ENCODE measurements around a stretch of chr7.

DNA sequence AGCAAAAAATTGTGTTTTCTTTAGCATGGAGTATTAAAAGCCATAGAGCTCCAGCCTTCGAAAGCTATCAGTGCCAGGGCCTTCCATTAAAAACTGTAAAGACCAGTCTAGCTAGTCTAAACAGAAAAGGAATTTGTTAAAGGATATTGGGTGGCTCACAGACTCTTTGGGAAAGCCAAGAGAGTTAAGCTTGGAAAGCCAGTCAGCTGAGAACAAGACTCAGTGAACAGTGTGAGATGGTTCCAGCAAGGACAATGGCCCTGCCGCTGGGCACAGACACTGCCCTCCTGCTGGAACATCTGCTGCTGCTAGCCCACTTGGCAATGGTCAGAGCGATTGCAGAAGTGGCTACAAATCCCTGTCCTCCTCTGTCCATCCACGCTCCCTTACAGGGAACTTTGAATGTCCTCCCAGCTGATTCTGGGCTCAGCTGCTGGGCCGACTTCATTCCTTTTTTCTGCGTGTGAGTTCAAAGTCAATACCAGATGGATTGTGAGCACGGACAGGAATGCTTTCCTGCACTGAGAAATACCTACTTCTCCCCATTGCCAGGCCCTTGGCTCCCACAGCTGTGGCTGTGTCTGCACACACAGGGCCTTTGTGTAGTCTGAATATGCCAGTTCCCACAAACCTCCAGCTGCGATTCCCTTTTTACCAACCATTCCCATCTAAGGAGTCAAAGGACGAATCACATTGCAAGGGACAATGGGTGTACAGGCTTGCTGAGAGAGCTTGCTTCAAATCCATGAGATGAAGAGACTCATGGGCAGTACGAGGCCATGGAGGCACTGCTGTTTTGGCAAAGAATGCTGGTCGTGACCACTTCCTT lies 44.0 kb downstream of the BPGM start:
- PRO-cap, result no peak
- RAMPAGE, long total RNA, result no peak

- PRO-cap, result no peak
- RAMPAGE, long total RNA, result no peak
Measured at GRCh38 chr7:134692648-134692972, 46.0 kb downstream of the BPGM start.

GRCh38 chr7:134703777-134704153 lies 57.1 kb downstream of the BPGM start:
- PRO-cap, result no peak
- RAMPAGE, long total RNA, result no peak

DNA sequence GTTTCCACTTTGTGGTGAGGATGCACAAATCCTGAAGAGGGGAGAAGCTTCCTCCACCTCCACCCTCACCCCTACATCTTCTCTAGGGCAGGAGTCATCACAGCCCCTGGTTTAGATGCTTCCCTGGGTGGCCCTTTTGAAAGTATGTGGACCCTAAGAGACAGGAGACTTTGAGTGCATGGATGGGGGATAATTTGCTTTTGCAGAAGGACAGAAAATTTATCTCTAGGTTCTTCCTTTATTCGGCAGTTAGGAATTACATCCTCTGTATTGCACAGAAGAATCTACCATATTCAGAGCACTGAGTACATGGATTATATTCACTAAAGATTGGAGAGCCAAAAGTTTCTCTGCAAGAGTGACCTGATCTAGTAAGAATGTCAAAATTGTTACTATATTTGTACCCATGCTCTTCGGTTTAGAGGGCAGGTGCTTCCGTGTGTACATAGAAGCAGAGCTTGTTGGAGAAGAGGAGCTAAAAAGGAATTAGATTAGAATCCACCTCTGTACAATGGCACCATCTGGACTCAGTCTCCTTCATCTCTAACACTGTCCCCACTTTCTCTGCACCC lies 8.1 kb downstream of the CALD1 start:
- PRO-cap, result no peak
- RAMPAGE, long total RNA, result no peak

GRCh38 chr7:134910181-134910773 lies 76.0 kb upstream of the AGBL3 start:
- PRO-cap, result no peak
- RAMPAGE, long total RNA, result no peak

- PRO-cap, result no peak
- RAMPAGE, long total RNA, result no peak
Measured at GRCh38 chr7:135165997-135167242, 4.1 kb downstream of the CYREN start.

- PRO-cap, result no peak
- RAMPAGE, long total RNA, result no peak
Measured at GRCh38 chr7:135179989-135180835, 9.7 kb upstream of the CYREN start.

- PRO-cap, result no peak
- RAMPAGE, long total RNA, result no peak
Measured at GRCh38 chr7:135186094-135187313, 16.0 kb upstream of the CYREN start.

- PRO-cap, result no peak
- RAMPAGE, long total RNA, result no peak
Measured at GRCh38 chr7:135650399-135651284, 11.7 kb upstream of the STMP1 start.

DNA sequence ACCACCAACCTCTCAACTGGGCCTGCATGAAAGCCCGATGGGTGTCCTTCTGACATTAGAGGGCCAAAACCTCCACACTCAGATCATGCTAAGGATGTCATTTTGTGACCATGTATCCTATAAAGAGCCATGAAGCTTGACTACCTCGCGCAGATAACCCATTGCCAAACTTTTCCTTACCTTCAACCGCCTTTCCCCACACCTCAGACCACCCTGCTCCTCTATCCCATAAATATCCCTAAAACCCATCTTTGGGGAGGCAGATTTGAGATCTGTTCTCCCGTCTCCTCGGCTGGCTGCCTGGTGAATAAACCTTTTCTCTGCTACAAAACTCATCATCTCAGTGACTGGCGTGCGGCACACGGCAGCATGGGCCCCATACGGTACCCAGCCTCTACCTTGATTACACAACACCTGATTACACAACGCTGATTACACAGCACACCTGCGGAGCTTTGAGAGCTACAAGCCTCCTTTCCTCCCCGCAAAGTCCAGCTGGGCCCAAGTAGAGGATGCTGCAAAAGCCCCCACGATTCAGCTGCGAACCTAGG lies 633 bp upstream of the STMP1 start:
- PRO-cap, result no peak
- RAMPAGE, long total RNA, result no peak

DNA sequence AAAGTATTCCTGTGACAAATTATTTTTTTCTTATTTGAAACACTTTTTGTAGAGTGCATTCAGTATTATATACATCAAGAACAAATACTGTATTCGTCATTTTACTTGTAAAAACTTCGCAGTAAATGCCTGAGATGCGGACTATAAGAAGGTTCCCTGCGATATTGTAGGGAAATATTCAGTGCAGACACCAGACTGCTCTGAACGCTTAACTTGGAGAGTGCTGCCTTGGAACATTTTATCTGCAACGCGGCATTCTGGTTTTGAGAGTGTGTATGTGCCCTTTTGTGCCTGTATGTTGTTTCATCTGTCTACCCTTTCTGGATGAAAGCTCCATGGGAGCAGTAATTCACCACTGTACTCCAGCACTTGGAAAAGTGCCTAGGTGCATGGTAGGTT lies 46.8 kb downstream of the MTPN start:
- PRO-cap, result no peak
- RAMPAGE, long total RNA, result no peak

DNA sequence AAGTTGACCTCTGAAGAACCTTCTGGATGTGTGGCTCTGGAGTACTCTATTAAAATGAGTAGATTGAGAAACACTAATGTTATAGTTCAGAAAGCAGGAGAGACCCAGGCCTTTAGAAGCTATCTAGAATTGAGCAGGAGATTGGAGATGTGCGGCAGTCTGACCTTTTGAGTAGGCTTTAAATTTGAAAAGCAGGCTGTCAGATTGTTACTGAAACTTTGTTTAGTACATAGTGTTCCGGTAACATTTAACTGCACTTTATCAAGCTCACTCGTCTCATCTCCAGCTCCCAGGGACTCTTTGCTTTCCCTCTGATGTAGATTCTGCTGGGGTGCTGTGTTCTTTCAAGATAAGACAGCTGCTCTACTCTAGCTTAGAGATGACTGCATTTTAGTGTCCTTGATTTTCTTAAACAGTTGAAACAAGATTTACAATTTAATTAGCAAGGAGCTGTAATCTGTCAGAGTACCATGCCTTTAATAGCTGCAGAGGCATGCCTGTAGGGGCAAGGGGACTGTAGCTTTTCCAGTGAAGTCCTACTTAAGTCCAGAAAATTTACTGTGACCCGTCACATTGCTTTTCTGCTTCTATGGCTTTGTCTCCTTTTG lies 56.3 kb upstream of the MTPN start:
- PRO-cap, result no peak
- RAMPAGE, long total RNA, result no peak

- PRO-cap, result no peak
- RAMPAGE, long total RNA, result no peak
Measured at GRCh38 chr7:137591193-137591881, 247.8 kb upstream of the PTN start.

GRCh38 chr7:137942860-137943759 lies 58.8 kb downstream of the CREB3L2 start:
- PRO-cap, result no peak
- RAMPAGE, long total RNA, result no peak

- PRO-cap, result no peak
- RAMPAGE, long total RNA, result no peak
Measured at GRCh38 chr7:137983591-137984182, 18.2 kb downstream of the CREB3L2 start.

GRCh38 chr7:138064913-138065599 lies 11.2 kb upstream of the AKR1D1 start:
- PRO-cap, result no peak
- RAMPAGE, long total RNA, result no peak

DNA sequence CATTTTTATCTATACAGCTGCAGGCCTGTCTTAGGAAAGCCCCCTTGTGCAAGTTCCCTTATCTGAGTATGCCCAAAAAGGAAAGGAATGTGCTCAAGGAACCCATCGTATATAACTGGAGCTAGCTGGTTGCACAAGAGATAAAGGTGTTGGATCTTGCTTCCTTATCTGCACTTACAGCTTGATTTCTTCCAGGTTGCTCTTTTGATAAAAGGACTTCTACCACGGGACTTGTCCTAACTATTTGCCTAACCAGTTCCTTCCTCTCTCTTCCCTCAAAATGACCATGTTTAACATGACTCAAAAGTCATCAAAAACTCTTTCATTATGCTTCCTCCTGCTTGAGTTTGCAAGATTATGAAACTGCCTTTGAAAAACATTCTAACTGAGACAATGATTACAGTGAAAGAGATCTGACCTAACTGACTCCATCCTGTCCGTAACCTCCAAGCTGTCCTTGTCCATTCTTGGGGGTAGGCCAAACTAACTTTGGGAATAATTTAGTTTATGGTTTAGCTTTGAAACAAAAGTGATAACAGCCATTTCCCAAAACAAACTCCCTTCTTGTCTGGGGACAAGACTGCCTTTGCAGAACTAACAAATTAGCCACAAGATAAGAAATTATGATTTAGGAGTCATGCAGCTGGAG lies 181.5 kb downstream of the AKR1D1 start:
- PRO-cap, result no peak
- RAMPAGE, long total RNA, result no peak

- PRO-cap, result no peak
- RAMPAGE, long total RNA, result no peak
Measured at GRCh38 chr7:138518794-138519646, 59.0 kb downstream of the TRIM24 start.

- PRO-cap, result no peak
- RAMPAGE, long total RNA, result no peak
Measured at GRCh38 chr7:138556323-138557165, 96.5 kb downstream of the TRIM24 start.

GRCh38 chr7:138864832-138865245 lies 66.8 kb upstream of the ATP6V0A4 start:
- PRO-cap, result no peak
- RAMPAGE, long total RNA, result no peak